Umbilical cord (tissue), 2 donors: ENCODE results near the gene MSANTD4.

- RAMPAGE, long total RNA, result no peak
Observed at GRCh38 chr11:103536257-103536691, 427.0 kb downstream of the DYNC2H1 start.

GRCh38 chr11:103728812-103729086, 307.7 kb upstream of the DDI1 start:
- RAMPAGE, long total RNA, result no peak

DNA sequence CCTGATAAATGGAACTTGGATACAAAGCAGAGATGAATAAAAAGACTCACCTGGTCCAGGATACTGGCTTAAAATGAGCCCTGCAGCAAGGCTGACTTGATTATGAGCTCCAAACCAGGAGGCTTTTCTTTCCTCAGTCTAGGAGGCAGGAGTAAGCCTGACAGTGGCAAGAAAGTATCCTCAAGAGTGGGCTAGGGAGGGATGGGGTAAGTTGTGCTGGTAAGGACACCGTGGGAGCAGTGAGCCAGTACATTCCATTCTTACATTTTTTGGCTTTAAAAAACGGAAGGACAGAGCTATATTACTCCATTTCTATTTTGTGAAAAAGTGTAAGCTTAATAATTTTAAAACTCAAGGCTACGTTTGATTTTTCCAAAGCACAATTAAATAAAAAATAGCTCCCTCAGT, 187.1 kb upstream of the DDI1 start:
- RAMPAGE, long total RNA, result no peak

DNA sequence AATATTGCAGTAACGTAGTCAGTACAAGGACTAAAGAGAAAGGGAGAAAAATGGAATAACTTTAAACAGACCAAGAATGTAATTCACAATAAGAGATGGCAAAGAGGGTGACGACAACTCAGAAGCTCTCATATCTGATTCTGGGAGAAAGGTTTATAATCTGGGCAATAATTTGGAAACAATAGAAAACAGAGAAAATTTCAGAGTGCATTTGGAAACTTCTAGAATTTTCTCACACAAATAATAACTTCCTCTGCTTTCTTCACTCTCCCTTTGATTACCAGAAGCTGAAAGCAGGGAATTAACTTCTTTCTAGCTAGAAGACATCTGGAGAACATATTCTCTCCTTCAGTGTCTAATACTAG, 50.8 kb downstream of the CASP4 start:
- RAMPAGE, long total RNA, result no peak

- RAMPAGE, long total RNA, result start-site peak on the minus strand at chr11:106022188-106022238, 56 and 42 reads in 2 replicates
Observed at GRCh38 chr11:106021608-106022901, at the start of gene MSANTD4. MSANTD4 (minus strand) TSS chr11:106022240.

GRCh38 chr11:107455573-107456024, 2.0 kb downstream of the CWF19L2 start:
- RAMPAGE, long total RNA, result no peak

- RAMPAGE, long total RNA, result no peak
Observed at GRCh38 chr11:107504345-107505120, 46.9 kb upstream of the CWF19L2 start.

GRCh38 chr11:107719480-107720065, 7.7 kb upstream of the SLN start:
- RAMPAGE, long total RNA, result no peak

DNA sequence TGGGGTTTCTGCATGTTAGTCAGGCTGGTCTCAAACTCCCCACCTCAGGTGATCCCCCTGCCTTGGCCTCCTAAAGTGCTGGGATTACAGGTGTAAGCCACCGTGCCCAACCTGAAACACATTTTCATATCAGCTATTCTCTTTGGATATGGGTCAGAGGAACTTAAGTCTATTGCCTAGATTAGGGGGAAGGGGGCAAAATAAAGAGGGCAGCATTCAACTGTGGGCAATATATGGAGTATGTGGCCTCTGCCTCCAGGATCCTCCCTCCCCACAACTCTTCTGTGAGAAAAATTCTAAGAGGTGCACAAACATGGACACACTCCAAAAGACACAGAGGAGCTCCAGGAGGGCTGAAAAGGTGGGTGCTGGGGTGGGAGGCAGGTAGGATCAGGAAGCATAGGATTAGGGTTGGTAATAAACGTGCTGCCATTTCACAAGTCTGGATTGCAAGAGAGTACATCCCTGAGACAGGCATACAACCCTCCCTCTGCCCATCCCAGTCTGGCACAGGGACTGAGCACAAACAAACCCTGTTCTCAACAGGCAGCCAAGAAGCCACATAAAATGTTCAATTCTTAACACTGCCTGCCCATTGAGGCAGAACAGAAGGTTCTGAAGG, 18.6 kb downstream of the SLC35F2 start:
- RAMPAGE, long total RNA, result no peak

- RAMPAGE, long total RNA, result no peak
Observed at GRCh38 chr11:107857874-107858086, 807 bp downstream of the SLC35F2 start.

DNA sequence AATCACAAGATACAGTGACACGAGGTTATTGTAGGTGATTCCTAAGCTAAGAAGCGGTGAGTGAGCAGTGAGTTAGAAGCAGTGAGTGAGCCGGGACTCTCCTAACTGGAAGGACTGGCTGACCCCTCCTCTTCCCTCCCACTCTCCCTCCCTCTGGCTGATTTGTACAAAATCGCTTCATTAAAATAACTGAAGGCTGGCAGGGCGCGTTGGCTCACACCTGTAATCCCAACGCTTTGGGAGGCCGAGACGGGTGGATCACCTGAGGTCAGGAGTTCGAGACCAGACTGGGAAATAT, 468 bp upstream of the SLC35F2 start:
- RAMPAGE, long total RNA, result no peak

- RAMPAGE, long total RNA, result no peak
Observed at GRCh38 chr11:107928781-107929190, 538 bp downstream of the RAB39A start.

DNA sequence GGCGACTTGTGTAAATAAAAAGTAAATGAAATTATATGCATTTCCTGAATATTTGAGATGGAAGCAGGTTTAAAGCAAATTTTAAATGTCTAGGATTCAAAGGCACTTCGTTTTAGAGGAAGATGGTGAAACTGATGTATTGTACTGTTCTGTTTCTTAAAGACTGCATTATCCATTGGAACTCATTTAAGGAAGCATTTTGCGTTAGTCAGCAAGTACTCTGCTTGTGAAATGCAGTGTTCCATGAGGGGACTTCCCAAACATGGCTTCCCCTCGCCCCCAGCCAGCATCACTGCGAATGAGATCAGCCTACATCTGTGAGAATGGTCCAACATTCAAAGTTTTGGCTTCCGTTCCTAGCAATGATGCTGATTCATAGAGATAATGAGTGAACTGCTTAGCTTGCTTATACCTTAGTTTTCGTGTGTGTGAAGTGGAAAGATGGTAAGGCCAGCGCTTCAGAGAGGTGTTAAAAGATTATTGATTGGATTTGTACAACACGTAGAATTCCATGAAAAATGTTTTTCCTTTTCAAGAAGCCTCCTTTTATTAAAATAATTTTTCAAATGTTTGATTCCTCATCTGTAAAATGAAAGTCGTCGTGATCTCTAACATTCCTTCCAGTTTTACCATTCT, 1.6 kb downstream of the RAB39A start:
- RAMPAGE, long total RNA, result no peak

GRCh38 chr11:108105984-108107002, 15.1 kb upstream of the ACAT1 start:
- RAMPAGE, long total RNA, result no peak

- RAMPAGE, long total RNA, result no peak
Observed at GRCh38 chr11:108115302-108116186, 5.8 kb upstream of the ACAT1 start.

GRCh38 chr11:108261596-108262142, 38.8 kb downstream of the ATM start:
- RAMPAGE, long total RNA, result no peak

DNA sequence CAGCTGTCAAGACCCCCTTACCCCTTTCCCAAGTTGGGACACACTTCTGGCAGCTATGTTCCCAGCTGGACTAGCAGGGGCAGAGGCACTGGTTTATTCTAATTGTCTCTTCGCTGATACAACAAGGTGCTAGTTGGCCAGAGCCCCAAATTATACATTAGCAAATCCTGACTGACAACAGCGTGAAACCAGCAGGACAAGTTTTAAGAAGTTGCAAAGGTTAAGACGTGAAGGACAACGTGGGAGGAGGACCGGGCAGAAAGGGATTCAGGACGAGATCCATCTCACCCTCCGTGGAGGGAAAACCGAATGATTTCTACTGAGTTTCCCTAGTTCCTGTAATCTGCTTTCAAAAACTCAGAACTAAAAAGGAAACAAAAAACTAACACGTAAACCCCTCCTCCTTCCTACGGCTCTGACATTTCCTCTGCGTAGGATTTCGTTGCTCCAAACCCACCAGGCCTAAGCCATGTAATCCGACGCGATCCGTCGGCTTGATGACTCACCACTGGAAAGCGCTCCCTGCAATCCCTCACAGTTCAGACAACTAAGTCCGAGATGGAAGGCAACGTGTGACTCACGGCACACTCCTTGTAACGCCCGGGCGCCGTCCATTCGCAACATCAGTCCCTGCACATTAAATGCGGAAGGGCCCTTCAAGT, 758 bp downstream of the POGLUT3 start:
- RAMPAGE, long total RNA, result no peak

- RAMPAGE, long total RNA, result no peak
Observed at GRCh38 chr11:108498790-108499113, 568 bp upstream of the POGLUT3 start.

DNA sequence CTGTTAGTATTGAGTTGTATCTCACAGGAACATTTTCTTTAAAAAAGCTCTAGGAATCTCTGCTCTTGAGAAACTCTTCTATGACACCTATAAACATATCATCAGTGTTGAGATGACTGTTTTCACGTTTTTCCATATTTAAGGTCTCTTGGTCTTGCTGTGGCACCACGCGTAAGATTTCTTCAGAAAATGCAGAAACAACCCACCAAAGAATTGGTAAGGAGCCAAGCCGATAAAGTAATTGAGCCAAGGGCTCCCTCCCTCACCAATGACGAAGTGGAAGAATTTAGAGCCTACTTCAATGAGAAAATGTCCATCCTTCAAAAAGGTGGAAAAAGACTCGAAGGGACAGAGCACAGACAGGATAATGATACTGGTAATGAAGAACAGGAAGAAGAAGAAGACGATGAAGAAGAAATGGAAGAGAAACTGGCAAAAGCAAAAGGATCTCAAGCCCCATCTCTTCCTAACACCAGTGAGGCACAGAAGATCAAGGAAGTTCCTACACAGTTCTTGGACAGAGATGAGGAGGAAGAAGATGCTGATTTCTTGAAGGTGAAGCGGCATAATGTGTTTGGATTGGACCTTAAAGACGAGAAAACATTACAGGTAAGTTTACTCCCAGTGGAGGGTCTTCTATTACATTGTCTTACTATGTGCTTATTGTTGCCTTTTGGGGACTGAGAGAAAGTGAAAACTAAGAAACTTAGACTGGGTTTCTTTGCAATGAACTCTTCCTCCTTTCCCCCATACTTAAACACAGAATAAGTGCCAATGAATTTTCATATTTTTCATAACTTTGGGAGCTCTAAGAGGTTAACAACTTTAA, 58.2 kb downstream of the DDX10 start:
- RAMPAGE, long total RNA, result no peak

GRCh38 chr11:108809933-108810513, 145.2 kb downstream of the DDX10 start:
- RAMPAGE, long total RNA, result no peak